ENCODE data around the genes CCDC71L, LAMB4 and PPP1R3A.

- RRBS: 2% methylated on average over 15 of the region's 79 CpGs
These were observed at the start of gene CCDC71L for GRCh38 chr7:106660547-106661364. Gene CCDC71L (minus strand): TSS chr7:106661158.

DNA sequence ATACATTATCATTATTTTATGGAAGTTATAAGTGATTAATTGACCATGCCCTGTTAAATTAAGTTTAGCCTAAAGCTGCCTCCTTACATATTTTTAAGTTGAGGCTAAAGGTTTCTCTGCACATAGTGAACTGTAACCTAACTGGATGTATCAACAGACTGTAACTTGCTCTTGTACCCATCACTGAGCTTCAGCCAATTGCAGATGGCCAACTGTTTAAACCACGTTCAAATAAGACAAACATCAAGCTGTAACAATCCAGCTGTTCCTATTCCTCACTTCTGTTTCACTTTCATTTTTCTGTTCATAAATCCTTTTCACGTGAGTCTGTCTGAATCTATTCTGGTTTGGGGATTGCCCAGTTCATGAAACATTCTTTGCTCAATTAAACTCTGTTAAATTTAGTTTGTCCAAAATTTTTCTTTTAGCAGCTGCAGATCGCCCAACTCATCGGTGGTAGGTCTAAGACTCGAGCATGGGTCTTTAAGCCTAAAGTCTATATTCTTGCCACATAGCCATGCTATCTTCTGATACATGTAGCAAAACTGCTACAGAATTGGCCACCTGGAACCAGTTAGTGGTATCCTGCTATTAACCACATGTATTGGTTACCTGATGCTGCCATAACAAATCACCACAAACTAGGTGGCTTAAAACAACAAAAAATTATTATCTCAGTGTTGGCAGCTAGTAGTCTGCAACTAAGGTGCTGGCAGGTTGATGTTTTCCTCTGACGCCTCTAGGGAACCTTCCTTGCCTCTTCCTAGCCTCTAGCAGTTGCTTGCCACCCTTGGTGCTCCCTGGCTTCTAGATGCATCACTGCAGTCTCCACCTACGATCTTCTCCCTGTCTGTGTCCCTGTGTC, 96.9 kb upstream of the PIK3CG start:
- RRBS: no CpG with 5 or more reads among the region's 7 CpGs

DNA sequence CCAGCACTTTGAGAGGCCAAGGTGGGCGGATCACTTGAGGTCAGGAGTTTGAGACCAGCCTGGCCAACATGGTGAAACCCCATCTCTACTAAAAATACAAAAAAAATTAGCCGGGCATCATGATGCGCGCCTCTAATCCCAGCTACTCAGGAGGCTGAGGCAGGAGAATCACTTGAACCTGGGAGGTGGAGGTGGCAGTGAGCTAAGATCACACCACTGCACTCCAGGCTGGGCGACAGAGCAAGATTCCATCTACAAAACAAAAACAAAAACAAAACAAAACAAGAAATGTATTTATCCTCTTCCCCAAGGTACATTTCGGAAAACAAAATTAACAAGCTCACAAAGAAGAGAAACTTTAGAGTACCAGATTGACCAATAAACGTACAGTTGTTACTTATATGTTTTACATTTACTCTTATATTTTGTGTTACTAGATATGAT, 16.5 kb downstream of the PIK3CG start:
- RRBS: no CpG with 5 or more reads among the region's 7 CpGs

GRCh38 chr7:107171696-107172106, 2.9 kb downstream of the HBP1 start:
- RRBS: no CpG with 5 or more reads among the region's 4 CpGs

DNA sequence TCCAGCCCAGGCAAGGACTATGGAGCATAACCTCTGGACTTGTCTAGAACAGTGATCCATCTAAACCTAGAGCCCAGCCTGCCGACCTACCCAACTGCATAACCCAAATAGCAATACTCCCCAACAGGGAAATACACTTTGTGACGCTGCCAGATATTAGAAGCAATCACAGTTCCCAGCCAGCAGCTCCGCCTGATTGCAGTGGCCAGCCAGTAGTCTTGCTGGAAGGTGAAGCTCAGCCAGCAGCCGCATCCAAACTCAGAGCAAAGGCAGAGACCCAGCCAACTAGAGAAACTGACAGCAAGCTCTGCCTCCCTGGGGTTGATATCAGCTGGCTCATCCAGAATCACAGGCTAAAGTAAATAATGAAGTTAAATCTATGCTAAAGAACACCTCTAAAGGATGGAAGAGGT, 44.6 kb downstream of the HBP1 start:
- RRBS: no CpG with 5 or more reads among the region's 4 CpGs

- RRBS: no CpG with 5 or more reads among the region's 6 CpGs
These were observed 40.1 kb downstream of the DLD start for GRCh38 chr7:107930977-107931575.

DNA sequence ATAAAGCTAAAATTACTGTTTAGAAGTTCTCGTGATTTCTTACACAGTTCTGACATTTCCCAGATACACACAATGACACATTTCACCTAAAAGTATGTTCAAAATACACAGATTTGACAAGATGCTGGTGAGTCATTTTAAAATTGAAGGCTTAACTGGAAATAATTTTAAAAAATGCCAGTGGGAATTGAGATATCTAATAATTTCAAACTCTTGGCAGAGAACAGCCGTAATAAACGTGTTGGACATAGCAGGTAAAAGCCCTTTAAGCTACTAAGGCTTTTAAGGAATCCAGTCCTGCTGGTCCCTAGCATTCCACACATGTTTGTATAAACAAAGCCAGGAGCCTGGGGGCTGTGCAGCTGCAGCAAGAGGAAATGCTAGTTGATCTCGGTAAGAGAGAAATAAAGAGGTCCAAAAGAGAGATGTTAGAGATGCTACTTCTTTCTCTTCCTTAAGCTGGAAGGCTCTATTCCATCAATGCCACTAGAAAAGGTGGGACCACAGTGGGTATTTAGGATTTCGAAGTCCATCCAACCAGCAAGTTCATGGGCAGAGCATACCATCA, 50.5 kb downstream of the LAMB1 start:
- RRBS: no CpG with 5 or more reads among the region's 5 CpGs

DNA sequence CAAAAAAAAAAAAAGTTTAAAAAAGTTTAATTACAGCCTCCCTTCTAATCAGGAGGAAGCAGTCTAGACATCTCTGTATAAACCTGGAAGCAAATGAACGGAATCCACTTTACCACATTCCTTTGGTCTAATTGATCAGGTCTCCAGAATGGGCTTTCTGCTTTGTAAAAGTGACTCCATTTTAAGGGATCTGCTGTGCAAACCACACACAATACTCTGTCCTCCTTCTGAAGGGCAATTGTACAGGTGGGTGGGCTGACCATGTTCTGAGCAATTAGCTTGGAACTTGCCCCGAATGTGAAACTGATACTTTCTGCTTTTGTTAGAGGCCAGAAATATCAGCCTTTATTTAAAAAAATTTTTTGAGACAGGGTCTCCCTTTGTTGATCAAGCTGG, 2.8 kb downstream of the LAMB1 start:
- RRBS: no CpG with 5 or more reads among the region's 2 CpGs

- RRBS: no CpG with 5 or more reads among the region's 2 CpGs
These were observed at the start of gene LAMB4 for GRCh38 chr7:108130164-108130474. Gene LAMB4 (minus strand): TSS chr7:108130361.

GRCh38 chr7:110642791-110643153, 448.2 kb upstream of the LRRN3 start:
- RRBS: no CpG with 5 or more reads among the region's 4 CpGs

DNA sequence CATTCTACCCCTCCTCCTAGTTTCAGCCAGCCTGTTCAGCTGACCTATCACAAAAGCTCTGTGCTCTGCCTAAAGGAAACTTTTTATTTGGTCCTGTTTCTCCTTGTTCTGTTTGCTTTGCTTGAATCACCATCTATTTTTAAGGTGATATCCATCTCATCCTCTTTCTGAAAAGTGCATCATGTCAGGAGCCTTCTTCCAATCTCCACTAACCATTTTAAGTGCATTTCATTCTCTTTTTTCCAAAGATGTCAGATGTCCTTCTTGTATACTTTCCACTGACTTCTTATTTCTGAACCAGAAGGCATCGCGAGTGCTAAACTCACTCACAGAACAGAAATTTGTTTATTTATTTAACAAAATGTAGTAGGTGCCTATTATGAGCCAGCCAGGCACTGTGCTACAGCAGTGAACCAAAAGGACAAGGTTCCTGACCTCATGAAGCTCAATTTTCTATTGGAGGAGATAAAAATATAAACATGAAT, 220.9 kb upstream of the LRRN3 start:
- RRBS: no CpG with 5 or more reads among the region's 2 CpGs

DNA sequence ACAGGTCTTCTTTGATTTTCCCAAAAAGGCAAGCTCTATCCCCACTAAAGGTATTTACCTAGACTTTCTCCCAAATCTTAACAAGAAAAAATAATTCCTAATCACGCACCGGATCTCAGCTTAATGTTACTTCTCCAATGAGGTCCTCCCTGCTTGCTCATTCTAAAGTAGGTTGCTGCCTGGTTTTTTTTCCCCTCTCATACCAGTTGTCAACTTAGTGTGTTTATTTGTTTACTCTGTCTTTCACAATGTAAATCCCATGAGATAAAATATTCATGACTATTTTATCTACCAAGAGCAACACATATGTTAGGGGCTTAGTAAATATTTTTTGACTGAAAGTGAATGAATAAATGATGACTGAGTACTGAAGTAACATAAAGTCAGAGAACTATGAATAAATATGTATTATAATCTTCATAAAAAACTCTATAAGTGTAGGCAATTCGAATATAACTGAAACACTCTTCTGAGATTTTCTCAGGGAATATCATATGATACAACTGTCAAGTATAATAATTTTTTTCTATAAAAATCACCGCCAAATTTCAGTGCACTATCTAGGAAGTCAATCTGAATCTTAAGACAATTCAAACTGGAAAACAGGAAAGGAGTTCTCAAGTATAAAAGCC, 140.6 kb downstream of the LRRN3 start:
- RRBS: no CpG with 5 or more reads among the region's 4 CpGs

DNA sequence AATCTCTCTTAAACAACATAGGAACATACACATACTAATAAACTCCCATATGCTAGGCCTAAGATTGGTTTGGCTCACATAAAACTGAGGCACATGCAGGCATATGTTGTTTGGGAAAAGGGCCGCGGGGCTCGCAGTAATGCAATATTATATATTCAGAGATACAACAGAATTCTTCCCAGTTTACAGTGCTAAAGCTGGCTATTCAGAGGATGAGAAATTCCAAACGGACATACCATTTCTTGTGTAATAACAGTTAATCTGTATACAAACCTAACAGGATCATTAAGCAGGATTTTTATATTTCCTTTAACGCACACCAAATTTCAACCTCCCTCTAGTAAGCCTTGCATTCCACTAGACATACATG, 60.9 kb downstream of the DOCK4 start:
- RRBS: no CpG with 5 or more reads among the region's 5 CpGs

GRCh38 chr7:112422358-112422600, 28.0 kb upstream of the IFRD1 start:
- RRBS: no CpG with 5 or more reads among the region's 1 CpG

GRCh38 chr7:112454187-112454454, 3.9 kb downstream of the IFRD1 start:
- RRBS: no CpG with 5 or more reads among the region's 4 CpGs

- RRBS: no CpG with 5 or more reads among the region's 27 CpGs
These were observed 479 bp upstream of the BMT2 start for GRCh38 chr7:112939982-112940725.

DNA sequence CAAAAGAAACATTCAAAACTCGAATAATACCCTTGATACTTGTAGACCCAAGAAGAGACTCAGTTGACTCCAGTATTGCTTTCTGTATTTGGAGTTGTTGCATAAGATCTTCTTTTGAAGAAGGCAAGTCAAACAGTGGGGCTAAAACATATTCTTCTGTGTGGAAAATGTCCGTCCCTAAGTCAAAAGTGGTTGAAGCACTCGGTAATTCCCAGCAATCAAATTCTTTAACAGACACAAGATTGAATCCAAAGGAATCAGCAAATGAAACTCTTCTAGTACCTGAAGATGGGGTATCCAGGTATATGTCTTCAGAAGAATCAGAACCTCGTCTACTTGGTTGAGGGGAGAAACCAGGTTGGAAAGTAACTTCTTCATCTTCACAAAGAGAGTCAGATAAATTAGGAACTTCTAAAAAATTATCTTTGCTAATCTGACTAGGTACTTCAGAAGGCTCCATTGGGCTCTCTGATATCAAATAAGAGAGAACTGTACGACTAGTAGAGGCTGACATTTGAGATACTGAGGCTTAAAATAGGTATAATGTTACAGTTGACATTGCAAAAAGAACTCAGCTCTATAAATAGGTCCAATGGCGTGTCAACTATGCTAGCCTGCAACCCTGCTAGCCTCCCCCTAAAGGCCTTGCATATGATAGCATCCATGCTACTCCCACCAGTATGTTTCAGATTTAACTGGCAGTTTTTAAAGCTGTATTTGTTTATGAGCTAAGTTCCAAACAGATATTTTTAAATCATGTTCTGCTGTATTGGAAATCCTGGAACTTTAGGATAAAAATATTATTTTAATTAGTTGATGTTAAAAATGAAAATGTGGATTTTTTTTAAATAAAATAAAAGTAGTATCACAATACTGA, at the start of gene PPP1R3A:
TSS of gene PPP1R3A (minus strand) at position 473 of the 877 bp plus-strand sequence.
- RRBS: no CpG with 5 or more reads among the region's 6 CpGs

DNA sequence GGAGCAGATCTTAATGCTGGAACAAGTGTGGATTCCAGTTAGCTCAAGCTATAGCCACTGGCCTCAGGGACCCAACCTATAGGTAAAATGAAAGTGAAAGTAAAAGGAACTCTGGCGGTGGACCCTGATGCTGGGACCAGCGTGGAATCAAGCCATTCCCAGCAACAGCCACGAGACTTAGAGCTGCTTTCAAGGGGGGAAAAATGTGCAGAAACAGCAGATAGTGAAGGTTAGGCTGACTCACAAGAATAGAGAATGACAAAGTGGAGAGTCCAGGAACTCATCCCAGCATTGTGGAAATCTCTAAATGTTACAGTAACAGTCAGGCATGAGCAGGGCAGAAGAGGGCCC, 129.5 kb upstream of the PPP1R3A start:
- RRBS: no CpG with 5 or more reads among the region's 3 CpGs

GRCh38 chr7:116339587-116339997, 129.3 kb downstream of the TES start:
- RRBS: no CpG with 5 or more reads among the region's 2 CpGs

All from renal cortical epithelial cell (primary cell).